Duodenum (tissue), 1 donor: ENCODE measurements around a stretch of chr13.

GRCh38 chr13:31201051-31201318 is 1.2 kb downstream of the B3GLCT start:
- PRO-cap, result no peak

- PRO-cap, result no peak
Observed at GRCh38 chr13:31329215-31330104, 129.7 kb downstream of the B3GLCT start.

GRCh38 chr13:31374620-31374972 is 174.8 kb downstream of the B3GLCT start:
- PRO-cap, result no peak

DNA sequence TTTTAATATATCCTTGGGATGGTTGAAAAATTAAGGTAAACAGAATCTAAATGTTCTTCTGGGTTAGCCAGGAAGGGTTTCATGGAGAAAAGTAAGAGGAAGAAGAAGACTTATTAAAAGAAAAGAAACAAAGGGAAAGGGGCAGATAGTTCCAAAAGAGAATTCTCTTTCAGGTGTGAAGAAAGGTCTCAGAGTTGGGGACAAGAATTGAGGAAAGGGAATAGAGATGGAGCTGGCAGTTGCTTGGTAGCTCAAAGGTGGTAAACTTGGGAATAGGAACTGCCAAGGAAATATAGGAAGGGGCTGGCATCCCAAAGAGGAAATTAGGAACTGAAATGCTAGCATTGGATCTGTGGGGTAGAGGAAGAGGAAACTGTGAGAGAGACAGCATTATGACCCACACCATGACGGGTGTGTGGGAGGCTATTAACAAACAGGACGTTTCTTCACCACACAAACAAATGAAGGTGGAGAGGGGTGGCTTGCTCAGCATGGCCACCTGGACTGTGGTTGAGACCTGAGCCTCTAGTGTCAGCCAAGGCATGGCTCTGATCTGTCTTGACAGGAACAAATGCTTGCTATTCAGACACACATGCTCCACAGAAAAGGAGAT is 178.0 kb downstream of the B3GLCT start:
- PRO-cap, result no peak

- PRO-cap, result unidirectional peak, plus-strand start at chr13:31945872
Observed at GRCh38 chr13:31945500-31946386, 85.8 kb upstream of the FRY start.

DNA sequence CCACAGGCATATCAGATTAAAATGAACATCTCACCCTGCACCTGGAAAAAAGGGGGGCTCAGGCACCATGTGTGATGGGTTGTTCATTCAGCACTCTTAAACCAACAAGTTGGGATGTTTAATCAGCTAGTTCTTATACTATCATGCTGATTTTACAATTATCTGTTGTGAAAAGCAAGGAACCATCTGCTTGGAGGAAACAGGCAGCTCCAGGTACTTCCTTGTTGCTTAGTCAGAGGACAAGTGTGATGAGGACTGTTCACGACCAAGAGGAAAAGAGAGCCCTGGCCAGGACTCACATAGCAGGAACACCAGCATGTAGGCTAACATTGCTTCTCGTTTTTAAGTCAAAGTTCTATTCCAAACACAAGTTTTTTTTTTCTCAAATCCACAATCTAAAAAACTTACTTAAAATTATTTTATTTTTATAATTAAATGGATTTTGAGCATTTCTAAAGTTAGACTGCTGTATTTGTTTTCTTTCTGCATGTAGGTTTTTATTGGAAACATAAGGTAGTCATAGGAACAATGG is 81.1 kb upstream of the FRY start:
- PRO-cap, result unidirectional peak, plus-strand start at position 235 of the sequence

DNA sequence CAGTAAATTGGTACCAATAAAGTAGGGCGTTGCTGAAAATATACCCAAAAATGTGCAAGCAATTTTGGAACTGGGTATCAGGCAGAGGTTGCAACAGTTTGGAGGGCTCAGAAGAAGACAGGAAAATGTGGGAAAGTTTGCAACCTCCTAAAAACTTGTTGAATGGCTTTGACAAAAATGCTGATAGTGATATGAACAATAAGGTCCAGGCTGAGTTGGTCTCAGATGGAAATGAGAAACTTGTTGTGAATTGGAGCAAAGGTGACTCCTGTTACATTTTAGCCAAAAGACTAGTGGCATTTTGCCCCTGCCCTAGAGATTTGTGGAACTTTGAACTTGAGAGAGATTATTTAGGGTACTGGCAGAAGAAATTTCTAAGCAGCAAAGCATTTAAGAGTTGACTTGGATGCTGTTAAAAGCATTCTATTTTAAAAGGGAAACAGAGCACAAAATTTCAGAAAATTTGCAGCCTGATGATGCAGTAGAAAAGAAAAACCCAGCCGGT is 47.9 kb upstream of the FRY start:
- PRO-cap, result no peak

- PRO-cap, result no peak
Observed at GRCh38 chr13:32016049-32016864, 15.3 kb upstream of the FRY start.

DNA sequence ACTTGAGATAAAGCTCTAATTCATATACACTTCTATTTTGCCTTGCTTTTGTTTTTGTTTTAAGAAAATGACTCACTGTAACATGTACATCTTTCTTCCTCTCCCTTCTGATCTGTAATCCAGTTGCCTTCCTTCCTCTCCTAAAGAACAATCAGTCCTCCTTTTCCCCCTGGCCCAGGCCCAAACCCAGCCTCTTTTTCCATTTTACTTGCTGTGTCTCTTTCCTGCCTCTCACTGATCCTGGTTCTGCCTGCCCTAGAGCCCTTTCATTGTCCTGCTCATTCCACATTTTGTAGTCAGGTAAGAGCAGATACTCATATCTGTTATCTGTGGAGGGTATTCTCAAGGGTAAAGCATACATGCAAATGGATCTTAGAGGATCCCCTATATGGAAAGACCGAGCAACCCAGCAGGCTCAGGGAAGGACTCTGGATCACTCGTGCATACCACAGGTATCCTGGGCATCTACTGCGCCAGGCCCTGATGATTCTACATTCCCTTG is 50.7 kb downstream of the ZAR1L start:
- PRO-cap, result no peak

DNA sequence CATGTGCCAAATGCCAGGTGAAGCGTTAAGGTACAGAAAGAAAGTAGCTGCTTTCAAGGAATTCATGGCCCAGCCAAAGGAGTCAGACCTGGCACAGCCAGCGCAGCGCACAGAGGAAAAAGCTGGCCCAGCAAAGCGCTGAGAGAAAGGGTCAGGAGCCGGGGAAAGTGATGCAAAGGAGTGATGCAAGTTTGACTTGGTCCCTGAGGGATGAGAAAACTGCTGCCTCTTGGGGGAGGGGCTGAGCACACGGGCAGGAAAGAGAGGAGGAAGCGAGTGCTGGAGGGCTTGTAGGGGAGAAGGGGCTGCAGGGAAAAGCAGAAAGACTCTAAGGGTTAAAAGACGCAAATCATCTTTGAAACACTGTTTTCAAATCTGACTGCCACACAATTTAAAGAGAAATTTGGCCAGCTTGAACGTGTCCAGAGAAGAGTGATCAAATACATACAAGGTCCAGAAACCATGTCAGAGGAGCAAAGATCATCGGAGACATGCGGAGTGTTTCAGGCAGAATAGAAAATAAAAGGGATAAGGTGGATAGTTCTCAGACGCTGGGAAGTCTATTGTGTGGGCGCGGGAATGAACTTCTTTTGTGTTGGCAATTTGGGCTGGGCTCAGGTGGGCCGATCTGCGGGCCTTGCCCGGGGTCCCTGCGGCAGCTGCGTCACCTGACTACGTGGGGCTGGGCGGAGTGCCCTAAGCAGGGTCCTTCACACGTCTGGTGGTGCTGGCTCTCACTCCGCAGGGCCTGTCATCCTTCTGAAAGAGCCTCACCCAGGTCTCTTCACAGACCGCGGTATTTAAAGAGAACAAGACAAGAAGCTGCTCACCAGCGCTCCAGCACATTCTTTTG is 18.2 kb downstream of the N4BP2L1 start:
- PRO-cap, result no peak

DNA sequence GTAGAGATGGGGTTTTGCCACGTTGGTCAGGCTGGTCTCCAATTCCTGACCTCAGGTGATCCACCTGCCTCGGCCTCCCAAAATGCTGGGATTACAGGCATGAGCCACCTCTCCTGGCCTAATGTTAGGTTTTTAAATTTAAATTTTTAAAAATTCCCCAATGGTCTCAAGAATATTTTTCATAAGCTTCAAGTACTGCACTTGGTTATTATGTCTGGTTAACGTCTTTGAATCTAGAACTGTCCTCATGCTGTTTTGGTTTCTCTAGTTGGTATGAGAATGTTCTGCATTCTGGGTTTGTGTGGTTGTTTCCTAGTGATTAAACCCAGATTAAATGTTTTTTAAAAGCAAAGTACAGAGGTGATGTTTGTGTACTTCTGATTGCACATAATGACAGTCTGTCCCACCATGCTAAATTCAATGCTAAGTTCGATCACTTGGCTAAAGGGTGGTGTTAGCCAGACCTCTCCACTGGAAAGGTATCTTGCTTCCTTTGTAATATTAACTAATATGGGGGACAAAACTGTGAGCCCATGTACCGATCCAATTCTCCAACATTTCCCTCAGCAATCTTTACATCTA is 14.7 kb downstream of the N4BP2L1 start:
- PRO-cap, result no peak

DNA sequence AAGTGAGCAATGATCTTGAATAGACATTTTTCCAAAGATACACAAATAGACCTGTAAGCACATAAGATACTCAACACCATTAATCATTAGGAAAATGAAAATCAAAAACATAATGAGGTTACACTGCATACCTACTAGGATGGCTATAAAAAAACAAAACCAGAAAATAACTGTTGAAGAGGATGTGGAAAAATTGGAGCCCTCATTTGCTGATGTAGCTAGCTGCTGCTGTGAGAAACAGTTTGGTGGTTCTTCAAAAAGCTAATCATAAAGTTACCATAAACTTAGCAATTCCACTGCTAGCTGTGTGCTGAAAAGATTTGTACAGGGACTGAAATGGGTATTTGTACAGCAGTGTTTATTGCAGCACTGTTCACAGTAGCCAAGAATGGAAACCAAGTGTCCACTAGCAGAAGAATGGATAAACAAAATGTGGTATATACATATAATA is 46.1 kb downstream of the PDS5B start:
- PRO-cap, result no peak

DNA sequence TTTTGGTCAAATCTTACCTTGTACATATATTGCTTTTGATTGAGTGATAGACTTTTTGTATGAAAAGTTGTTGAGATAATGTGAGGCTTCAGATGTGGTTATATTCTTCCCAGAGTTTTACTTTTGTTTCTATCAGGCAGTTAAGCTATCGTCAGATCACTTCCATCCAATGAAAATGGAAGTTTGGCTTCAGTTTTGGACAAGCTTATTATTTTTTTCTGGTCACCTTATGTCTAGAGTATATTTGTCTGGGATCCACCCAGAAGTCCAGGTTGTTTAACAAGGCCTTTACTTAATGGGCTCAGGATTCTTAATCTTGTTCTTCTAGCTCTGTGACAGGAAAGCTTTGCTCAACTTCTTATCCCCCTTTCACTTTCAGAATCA is 150.8 kb downstream of the PDS5B start:
- PRO-cap, result no peak

- PRO-cap, result no peak
Observed at GRCh38 chr13:32902677-32903413, 113.4 kb upstream of the KL start.

GRCh38 chr13:33125911-33126665 is 109.9 kb downstream of the KL start:
- PRO-cap, result no peak

GRCh38 chr13:33208194-33208566 is 77.4 kb downstream of the STARD13 start:
- PRO-cap, result no peak

DNA sequence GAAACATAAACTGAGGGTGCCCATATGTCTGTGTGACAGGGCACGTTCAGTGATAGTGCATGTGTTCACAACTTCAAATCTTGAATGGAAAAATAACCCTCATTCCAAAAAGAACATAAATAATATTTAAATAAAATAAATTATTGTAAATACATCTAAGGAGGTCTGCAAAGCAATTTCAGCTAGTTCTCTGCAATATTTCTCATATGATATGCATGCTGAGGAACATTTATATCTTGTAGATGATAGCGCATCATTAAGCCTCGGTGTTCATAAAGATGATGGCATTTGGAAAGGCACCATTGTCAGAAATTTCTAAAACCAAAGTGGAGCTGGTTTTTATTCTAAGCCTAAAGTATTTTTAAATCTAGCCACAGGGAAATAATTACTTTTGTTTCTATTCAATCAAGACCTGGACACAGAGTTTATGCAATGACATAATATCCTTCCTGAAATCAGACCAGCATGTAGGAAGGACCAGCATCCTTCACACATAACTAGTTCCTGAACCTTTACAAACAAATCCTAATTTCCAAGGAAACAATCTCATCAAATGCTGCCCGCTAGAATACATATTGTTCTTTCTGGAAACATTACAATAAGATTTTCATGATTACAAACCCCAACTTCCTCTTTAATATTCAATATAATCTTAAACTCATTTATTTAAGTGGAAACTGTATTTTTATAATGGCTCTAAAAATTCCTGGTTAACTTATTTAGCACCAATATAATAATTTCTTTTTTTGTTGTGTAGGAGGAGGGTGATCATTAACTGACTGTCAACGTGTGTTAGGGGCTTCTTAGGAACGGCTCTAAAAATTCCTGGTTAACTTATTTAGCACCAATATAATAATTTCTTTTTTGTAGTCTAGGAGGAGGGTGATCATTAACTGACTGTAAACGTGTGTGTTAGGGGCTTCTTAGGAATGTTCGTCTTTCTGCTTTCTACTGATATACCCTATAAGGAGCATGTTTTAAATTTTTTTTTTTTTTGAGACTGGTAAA is 1.5 kb downstream of the STARD13 start:
- PRO-cap, result unidirectional peak, plus-strand start at position 458 of the sequence

GRCh38 chr13:33314000-33314368 is 28.4 kb upstream of the STARD13 start:
- PRO-cap, result no peak

GRCh38 chr13:33348920-33349806 is 63.6 kb upstream of the STARD13 start:
- PRO-cap, result no peak

DNA sequence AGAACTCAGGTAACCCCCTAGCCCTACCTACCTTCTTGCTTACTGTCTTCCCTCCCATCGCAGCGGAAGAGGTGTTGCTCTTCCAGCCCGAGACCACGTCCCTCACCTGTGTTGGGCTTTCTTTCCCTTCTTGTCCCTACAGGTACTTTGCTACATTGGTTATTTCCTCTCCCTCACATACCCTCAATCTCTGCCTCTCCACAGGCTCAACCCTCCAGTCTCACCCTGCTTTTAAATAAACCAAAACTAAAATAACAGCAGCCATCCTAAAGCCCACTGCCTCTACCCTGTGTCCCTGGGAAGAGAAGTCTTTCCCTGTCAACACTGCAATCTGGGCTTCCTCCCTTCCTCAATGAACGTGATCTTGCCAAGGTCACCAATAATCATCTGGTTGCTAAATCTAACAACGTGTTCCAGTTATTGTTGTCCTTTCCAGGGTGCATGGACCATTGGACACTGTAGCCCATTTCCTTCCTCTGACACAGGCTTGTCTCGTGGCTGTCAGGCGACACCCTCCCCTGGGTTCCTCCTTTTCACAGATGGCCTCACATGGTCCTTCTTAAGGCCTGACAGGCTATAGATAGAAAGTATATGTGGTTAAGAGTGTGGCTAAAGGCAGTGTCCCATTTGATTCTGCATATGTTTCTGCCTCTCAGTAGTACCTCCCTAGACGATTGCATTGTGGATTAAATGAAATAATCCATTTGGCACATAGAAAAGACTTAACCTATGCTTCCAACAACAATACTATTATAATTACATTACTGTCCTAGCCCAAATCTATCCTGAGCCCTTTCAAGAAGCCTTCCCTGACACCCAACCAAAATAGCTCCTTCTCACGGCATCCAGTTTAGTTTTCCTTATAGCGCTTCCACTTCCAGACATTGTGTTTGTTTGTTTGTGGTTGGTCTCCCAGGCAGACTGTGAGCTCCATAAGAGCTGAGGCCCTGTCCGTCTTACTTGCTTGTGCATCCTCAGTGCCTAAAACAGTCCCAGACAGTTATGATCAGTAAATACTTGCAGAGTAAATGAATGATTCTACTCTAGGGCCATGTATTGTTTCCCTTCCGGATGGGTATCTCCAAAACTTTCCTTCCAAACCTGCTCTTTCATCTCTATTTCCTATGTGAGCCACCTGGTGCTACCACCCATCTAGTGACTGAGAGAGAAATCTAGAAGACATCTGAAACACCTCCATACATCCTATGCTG is 67.8 kb upstream of the STARD13 start:
- PRO-cap, result unidirectional peak, minus-strand start at position 326 of the sequence